ENCODE measurements around a stretch of chr10.

GRCh38 chr10:116948846-116949064, 56.2 kb downstream of the SHTN1 start:
- CAGE, long polyA plus RNA: no peak
- RRBS: no CpG with 5 or more reads among the region's 2 CpGs

- CAGE, long polyA plus RNA: no peak
- RRBS: no CpG with 5 or more reads among the region's 33 CpGs
Measured at GRCh38 chr10:117375861-117376224, 603 bp upstream of the PDZD8 start.

DNA sequence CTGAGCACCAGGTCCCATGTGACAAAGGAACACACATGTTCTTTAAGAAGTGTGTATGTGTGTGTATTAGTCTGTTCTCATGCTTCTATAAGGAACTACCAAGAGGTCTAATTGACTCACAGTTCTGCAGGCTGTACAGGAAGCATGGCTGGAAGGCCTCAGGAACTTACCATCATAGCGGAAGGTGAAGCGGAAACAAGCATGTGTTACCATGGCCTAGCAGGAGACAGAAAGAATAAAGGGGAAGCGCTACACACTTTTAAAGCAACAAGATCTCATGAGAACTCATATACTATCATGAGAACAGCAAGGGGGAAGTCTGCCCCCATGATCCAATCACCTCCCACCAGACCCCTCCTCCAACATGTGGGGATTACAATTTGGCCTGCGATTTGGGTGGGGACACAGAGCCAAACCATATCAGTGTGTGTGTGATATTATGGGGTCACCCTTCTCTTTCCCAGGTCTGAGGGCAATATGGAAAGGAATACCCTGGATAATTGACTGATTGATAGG, 22.9 kb upstream of the PDZD8 start:
- CAGE, long polyA plus RNA: no peak
- RRBS: no CpG with 5 or more reads among the region's 4 CpGs

DNA sequence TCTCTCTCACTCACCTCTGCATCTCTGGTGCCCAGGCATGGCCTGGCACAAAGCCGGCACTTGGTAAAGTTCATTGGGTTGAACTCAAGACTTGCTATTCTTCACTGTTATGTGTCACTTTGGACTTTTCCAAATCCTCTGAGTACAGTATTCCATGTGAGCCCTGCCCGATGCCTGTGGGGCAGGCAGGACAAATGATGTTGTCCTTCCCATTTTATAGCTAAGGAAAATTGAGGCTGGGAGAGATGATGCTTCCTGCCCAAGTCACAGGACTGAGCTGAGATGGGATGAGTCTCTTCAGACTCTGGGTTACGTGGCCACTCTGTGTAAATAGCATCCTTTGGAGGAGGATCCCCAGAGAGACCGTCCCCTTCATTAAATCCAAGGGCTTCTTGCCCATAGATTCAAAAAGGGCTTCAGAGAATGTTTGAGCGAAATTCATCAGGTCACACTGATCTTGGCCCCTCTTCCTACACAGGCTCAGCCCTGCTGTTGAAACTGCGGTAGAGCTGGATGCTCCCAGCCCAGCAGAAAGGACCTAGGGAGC, 81.2 kb upstream of the EMX2 start:
- CAGE, long polyA plus RNA: no peak
- RRBS: no CpG with 5 or more reads among the region's 6 CpGs

- CAGE, long polyA plus RNA: no peak
- RRBS: 4% methylated on average over 9 of the region's 63 CpGs
Measured at GRCh38 chr10:117536336-117537368, 5.9 kb upstream of the EMX2 start.

GRCh38 chr10:117543967-117544613, 1.5 kb downstream of the EMX2 start:
- CAGE, long polyA plus RNA: no peak
- RRBS: 5% methylated on average over 5 of the region's 45 CpGs

DNA sequence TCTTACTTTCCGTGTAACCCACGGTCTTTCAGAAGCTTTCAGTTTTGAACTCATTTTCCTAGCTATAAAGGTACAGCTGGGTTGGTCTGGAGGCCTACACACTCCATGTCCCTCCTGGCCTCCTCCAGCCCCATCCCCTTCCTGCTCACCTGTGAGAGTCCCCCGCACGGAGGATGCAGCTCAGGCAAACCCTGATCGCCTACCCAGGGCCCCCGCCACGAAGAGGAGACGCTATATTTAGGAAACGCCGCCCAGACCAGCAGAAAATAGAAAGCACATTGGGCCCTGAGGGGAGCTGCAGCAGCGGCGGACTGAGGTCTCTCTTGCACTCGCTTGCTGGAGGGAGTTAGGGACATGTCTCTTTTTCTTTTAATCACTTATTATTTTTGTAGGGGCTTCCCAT, 4.8 kb downstream of the EMX2 start:
- CAGE, long polyA plus RNA: no peak
- RRBS: no CpG with 5 or more reads among the region's 13 CpGs

- CAGE, long polyA plus RNA: no peak
- RRBS: no CpG with 5 or more reads among the region's 34 CpGs
Measured at GRCh38 chr10:117547734-117548775, 5.5 kb downstream of the EMX2 start.

DNA sequence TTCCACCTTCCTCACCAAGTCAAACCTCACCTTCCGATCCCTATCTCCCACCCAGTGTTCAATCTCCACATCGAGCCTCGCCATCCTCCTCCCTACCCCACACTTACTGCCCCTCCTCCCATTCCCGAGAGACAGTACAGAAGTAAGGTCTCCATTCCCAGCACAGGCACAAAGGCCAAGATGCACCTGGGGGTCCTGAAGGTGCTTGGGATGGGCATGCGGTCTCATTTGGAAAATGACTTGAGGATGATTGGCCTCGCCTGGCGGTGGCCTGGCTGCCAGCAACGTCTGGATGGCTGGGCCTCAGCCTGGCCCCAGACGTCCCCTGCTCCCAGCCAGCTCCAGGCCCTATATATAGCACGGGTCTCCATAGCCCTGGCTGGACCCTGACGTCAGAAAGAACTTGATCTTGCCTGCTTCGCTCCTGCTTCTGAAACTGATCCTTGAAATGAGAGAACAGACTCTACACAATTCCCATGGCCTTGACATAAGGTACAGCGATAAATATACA, 11.7 kb downstream of the EMX2 start:
- CAGE, long polyA plus RNA: no peak
- RRBS: no CpG with 5 or more reads among the region's 13 CpGs

- CAGE, long polyA plus RNA: no peak
- RRBS: no CpG with 5 or more reads among the region's 5 CpGs
Measured at GRCh38 chr10:117609089-117609840, 66.7 kb downstream of the EMX2 start.

GRCh38 chr10:117761740-117762133, 219.2 kb downstream of the EMX2 start:
- CAGE, long polyA plus RNA: no peak
- RRBS: no CpG with 5 or more reads among the region's 6 CpGs

DNA sequence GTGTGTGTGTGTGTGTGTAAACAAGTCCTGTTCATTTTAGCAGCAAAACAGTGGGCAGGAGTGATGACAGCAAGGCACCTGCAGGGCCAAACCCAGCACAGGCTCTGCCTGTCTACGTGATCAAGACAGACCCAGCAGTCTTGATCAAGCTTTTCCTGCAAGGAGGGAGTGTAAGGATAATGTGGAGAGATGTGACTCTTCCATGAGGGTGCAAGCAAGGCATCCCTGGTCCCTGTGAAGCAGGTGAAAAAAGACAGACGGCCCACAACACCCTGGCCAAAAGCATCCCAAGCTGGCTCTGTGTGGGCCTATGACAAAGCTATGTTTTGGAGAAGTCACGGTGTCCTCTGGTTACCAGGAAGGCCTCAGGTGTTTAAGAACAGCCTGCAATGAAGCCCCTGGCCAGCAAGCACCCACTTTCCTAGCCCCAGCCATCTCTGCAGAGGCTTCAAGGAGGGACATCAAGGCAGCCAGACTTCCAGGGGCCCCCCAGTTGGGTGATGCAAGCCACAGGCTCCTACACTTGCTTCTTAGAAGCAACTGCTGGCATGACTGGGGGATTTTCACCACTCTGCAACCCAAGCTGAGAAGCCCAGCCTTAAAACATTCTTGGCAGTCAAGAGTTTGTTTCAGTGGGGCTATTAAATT, 22.1 kb downstream of the RAB11FIP2 start:
- CAGE, long polyA plus RNA: no peak
- RRBS: no CpG with 5 or more reads among the region's 3 CpGs

DNA sequence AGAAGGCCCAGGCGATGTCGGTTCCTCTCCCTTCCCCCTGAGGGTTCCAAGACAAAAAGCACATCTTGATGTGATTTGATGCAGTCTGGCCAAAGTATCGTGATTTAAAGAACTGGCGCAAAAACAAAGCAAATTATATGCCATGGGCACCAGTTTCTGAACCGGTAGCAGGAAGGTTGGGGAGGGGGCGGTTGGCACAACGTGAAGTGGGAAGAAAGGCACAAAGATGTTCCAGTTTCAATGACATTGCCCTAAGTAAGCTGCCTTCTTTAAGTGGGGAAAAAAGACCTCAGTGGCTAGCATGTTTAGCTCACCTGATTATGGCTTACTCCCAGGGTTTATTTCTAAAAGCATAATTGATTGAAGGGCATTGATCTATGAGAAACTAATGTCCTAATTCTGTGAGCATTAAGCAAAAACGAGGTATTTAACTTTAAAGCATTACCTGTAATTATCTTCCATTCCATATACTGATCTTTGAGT, 72.6 kb downstream of the FAM204A start:
- CAGE, long polyA plus RNA: no peak
- RRBS: no CpG with 5 or more reads among the region's 8 CpGs

DNA sequence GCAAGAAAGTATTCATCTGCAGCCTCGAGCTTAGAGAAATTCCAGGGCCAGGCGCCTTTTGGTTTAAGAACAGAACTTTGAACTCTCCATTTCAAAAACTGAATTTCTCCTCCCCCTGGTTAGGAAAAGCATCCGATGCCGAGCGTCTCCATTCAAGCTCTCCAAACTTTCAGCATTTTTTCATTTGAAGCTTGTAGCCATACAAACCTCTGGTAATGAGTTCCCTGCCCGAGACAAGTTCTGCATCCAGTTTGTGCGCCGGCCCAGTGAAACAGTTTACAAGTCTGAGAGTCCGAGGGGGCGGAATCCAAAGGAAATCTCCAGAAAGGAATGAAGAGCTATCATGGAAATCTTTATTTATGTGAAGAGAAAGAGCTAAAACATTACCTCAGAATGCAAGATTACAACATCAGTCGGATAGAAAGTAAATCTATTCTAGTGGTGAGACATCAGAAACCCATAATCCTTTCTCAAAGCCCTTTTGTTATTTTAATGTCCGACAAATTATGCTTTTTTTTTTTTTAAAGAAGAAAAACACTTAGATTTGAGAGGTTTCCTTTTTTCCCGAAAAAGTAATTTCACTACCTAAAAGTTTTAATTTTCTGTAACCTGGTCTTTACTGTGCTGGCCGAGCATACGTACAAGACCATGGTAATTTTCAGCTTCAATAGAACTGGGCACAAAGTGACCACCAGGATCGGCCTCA, 69.7 kb downstream of the FAM204A start:
- CAGE, long polyA plus RNA: no peak
- RRBS: no CpG with 5 or more reads among the region's 16 CpGs

DNA sequence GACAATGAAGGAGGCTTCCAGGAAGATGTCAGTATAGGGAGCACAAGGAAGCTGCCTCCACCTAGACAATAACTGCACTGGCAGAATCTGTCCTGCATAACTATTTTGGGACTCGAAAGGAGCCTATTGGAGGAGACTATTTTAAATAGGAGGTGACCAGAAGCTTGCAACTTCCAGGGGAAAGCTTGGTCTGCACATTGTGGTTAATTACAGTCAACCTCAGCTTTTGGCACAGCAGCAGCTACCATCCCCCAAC, 46.3 kb upstream of the NANOS1 start:
- CAGE, long polyA plus RNA: no peak
- RRBS: no CpG with 5 or more reads among the region's 1 CpG

- CAGE, long polyA plus RNA: start-site peak on the minus strand at chr10:119042013-119042759, 1,130 and 716 reads in 2 replicates
- RRBS: 97% methylated on average over 22 of the region's 51 CpGs
Measured at GRCh38 chr10:119041870-119043068, 12.8 kb downstream of the NANOS1 start.

GRCh38 chr10:119056687-119057108, 23.9 kb downstream of the EIF3A start:
- CAGE, long polyA plus RNA: start-site peak on the minus strand at chr10:119056745-119056837, 650 and 464 reads in 2 replicates; start-site peak on the minus strand at chr10:119056980-119057043, 88 and 77 reads in 2 replicates
- RRBS: no CpG with 5 or more reads among the region's 6 CpGs

DNA sequence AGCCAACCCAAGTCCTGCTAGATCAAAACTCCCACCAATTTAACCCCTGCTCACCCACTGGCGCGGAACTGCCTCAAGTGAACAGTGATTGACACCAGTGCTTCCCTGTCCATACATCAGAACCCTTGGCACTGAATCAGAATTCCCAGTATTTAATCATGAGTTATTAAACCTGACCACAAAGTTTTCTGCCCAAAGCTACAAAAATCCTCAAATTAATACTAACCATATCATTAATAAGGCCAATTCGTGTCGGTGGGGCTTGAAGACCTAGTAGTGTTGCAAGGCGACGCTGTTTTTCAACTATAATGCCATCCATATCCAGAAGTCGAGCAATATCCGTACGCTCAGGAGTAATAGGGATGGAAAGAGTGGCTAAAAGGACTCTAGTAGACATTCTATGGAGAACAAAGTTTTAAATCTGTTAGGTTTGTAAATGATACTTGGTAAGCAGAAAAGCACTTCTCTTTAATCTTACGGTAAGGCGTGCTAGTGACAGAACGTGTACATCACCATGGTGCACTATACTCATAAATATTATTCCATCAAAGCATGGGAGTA, 15.4 kb downstream of the EIF3A start:
- CAGE, long polyA plus RNA: no peak
- RRBS: no CpG with 5 or more reads among the region's 12 CpGs

- CAGE, long polyA plus RNA: no peak
- RRBS: no CpG with 5 or more reads among the region's 4 CpGs
Measured at GRCh38 chr10:119066534-119066941, 14.1 kb downstream of the EIF3A start.

GRCh38 chr10:119104744-119105100, 809 bp downstream of the DENND10 start:
- CAGE, long polyA plus RNA: no peak
- RRBS: no CpG with 5 or more reads among the region's 14 CpGs